ENCODE results near the genes FILIP1L and TBC1D23.

GRCh38 chr3:99648196-99648647, 9.8 kb downstream of the COL8A1 start:
- PRO-cap, result no peak

DNA sequence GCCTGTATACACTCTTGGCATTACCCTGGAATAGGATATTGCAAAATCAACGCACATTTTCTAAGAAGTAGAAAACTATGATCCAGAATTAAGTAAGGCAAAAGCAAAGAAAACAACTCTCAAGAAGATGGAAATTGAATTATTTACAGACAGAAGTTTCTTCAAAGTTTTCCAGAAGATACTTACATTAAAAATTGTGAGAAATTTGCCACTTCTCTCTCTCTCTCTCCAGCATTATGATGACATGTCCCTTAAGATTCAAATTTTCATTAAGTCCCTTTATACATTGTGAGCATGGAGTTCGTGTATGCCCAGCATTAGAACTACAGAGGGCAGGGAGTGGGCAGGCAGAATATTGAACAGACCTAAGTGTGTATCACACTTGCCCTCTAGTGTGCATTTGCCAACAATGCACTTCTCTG, 28.5 kb upstream of the CMSS1 start:
- PRO-cap, result no peak

- PRO-cap, result no peak
Observed at GRCh38 chr3:99862869-99863736, 45.4 kb downstream of the CMSS1 start.

DNA sequence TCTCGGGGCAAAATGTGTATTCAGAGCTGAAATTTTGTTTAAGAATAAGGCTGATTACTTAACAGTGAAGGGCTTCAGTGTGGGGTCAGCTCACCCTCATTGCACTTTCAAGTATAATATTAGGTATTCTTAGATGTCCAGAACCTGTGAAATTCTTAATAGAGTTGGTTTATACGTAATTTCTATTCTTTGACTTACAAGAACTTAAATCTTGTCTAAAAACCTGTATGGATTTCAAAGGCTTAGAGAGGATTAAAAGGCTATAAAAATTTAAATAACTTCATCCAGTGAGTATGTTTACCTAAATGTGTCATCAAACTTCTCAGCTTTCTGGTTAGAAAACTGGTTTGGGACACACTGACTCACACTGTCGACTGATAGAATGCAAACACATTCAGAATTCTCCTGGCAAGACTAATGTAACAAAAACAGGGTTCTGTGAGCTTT, 92.3 kb downstream of the CMSS1 start:
- PRO-cap, result no peak

GRCh38 chr3:99935424-99935968, 117.8 kb downstream of the CMSS1 start:
- PRO-cap, result no peak

GRCh38 chr3:99957448-99957987, 139.9 kb downstream of the CMSS1 start:
- PRO-cap, result no peak

- PRO-cap, result no peak
Observed at GRCh38 chr3:100047354-100048329, 66.7 kb downstream of the FILIP1L start.

GRCh38 chr3:100106031-100106745, 8.1 kb downstream of the FILIP1L start:
- PRO-cap, result no peak

- PRO-cap, result no peak
Observed at GRCh38 chr3:100108507-100109194, 5.7 kb downstream of the FILIP1L start.

- PRO-cap, result no peak
Observed at GRCh38 chr3:100114222-100115206, at the start of gene FILIP1L. Gene FILIP1L (minus strand): TSS chr3:100114501.

DNA sequence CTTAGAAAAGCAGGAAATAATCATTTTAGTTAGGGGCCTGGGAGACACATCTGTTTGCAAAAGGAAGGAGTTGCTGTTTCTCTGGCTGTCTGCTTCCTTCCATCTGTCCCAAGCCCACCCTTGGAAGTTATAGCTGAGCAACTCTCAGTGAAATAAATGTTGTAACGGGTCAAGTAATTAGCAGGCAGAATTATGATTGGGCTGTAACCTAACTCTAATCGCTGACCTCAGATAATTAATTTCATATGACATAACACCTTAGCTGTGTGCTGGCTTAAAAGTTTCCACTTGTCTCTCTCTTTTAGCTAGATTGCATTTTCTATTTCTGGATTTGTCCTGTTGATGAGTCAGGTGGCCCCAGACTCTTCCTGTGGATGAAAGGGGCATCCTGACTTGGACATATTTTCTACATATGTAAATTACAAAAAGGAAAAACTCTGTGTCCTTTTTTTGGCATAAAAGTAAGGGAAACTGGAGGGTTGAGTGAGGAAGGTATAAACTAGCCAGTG, 11.1 kb upstream of the FILIP1L start:
- PRO-cap, result no peak

DNA sequence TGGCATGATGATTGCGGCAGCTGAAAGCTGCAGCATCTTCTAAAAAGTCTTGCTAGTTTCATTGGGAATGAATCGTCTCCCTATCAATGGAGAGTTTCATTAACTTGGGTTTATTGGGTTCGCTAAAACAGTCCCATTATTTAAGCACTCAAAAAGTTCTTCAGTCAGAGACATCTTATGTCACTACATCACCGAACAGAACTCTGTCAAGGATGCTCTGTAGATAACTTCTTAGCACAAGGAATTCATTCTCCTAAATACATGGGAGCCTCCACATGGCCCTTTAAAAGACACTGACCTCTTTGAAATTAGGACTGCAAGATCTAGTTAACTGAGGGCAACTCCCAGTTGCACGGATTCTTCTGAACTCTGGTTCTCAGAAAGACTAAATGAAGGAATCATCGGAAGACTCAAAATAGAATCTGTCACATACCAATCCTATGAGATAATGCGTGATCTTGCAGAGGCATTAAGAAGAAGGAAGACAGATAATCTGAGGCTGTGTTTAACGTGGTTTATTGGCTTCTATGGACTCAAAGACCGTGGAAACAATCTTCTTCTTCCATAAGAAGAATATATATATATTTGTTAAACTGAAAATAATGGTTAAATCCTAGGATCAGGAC, 34.1 kb upstream of the TBC1D23 start:
- PRO-cap, result no peak

DNA sequence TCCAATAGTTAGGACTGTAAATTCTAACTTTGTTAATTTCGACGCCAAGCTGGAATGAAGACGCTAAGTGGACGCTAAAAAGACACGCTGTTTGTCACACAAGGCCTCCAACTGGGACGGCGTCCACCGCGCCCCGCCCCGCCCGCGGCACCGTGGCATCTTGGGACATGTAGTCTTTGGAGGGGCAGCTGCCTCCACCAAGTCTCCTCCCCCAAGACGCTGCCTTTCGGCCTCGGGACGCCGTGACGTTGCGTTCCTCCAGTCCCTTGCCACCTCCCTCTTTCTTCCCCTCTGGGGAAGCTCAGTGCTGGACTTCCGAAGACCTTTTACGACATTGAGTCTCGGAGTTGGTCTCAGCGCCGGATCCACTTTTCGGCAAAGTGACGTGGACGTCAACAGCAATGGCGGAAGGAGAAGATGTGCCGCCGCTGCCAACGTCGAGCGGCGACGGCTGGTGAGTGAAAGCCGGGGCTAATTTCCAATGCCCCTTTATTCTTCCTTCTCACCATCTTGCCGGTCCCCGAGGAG, at the start of gene TBC1D23:
Gene TBC1D23, plus strand, starts transcription at position 375 of the 528 bp plus-strand sequence.
- PRO-cap, result bidirectional peak, plus-strand start at position 378 of the sequence, minus-strand start at position 93 of the sequence

DNA sequence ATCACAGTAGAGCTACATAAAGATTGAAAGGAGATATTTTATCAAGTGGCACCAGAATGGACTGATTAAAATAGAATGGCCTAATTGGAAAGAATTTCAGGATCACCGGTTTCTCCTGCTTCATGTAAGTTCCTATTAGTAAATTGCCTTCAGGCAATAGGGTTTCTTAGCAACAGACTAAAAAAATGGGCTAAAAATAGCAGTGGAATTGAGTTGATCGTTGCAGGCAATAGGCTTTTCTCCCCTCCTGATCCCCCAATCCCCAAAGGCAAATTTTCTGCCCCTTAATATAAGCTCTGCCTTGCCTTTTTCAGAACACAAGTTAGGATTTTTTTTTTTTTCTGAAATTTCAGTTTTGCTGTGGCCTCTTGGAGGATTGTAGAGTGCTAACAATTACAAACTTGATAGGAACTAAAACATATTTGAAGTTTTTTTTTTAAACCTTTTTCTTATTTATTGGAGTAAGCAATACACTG, 1.0 kb downstream of the LNP1 start:
- PRO-cap, result no peak

- PRO-cap, result no peak
Observed at GRCh38 chr3:100519394-100519746, 27.0 kb downstream of the TMEM45A start.

- PRO-cap, result unidirectional peak, minus-strand start at chr3:100525855; unidirectional peak, minus-strand start at chr3:100526078
Observed at GRCh38 chr3:100525544-100526325, 33.3 kb downstream of the TMEM45A start.

GRCh38 chr3:100535334-100536047, 43.1 kb downstream of the TMEM45A start:
- PRO-cap, result no peak

DNA sequence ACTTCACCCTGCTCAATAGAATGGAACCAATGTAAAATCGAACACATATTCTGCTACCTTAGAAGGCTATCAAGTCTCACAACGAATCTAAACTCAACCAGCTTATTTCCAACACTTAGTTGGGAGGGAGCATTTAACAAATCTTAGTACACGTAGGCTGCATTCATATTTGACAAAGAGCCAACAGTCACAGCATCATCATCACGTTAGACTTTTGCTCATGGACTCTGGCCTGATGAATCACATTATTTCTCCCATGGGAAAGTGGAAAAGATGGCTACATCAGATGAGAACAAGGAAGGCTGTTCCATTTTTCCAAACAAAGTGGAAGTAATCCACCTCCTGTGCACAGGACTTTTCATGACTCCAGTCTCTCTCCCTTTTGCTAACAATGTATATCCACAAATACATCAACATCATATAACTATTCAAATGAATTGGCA, 64.2 kb downstream of the ABI3BP start:
- PRO-cap, result no peak

GRCh38 chr3:101639127-101639658, 37.7 kb downstream of the ZBTB11 start:
- PRO-cap, result no peak

- PRO-cap, result no peak
Observed at GRCh38 chr3:101793514-101793731, 14.4 kb downstream of the NXPE3 start.